ENCODE data around the gene EOMES.

DNA sequence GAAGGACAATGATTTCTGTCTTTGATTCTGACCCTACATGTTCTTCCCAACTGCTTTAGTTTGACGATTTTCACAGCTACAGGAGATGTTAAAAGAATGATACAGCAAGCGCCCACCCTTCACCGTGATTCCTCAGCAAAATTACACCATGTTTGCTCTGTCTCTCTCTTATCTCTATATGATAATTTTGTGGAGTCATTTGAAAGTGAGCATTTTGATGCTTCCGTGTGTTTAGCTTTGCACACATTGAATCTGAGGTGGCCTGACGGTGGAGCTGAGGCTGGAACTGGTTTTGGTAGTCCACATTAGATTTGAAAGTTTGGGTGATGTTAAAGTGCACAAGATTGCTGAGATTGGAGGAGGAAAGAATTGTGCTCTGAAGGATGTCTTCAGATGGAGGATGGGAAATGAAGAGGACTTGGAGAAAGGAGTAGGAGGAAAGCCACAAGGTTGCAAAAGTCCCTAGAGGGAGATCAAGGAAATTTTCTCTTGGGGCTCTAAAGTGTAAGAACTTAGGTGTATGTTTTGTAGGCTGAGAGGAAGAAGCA lies 12.7 kb downstream of the UBE2E1 start:
- RRBS, result no CpG with 5 or more reads among the region's 5 CpGs
CAGE:
- cytosol, long polyA plus RNA, result no peak
- long polyA plus RNA, result no peak
- nucleus, long polyA plus RNA, result no peak

DNA sequence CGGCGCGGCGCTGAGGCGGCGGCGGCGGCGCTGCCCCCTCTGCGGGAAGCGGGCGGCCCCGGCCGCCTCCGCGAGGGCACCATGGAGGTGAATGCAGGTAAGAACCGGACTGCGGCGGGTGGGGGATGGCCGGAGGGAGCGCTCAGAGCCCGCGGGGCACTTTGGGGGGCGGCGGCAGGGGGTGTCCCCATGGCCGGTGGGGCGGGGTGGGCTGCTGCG lies 321 bp downstream of the NR1D2 start:
- RRBS, result 1% methylated on average over 22 of the region's 28 CpGs
CAGE:
- cytosol, long polyA plus RNA, result no peak
- long polyA plus RNA, result no peak
- nucleus, long polyA plus RNA, result no peak

GRCh38 chr3:23975063-23975316 lies 29.9 kb downstream of the NR1D2 start:
- RRBS, result no CpG with 5 or more reads among the region's 3 CpGs
CAGE:
- cytosol, long polyA plus RNA, result no peak
- long polyA plus RNA, result no peak
- nucleus, long polyA plus RNA, result no peak

DNA sequence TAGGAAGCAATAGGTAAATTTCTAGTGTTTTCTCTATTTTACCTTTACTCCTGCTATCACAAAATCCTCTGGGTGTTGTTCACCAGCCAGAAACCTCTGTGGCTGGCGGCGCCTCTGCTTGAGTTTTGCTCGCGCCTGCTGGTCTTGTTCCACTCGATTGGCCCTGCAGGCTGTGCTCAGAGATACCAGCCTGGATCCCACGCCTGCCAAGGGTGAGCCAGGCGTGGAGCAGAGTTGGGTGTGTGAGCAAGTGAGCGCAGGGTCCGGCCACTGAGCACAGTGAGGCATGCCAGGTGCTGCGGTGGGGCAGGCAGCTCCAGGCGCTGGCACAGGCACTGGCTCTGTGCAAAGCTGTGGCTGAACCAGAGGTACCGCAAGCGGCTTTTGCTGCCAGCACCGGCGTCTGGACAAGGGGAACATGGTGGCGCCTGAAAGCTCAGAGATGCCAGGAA lies 73.6 kb downstream of the NR1D2 start:
- RRBS, result 80% methylated on average over 3 of the region's 16 CpGs
CAGE:
- cytosol, long polyA plus RNA, result no peak
- long polyA plus RNA, result no peak
- nucleus, long polyA plus RNA, result no peak

DNA sequence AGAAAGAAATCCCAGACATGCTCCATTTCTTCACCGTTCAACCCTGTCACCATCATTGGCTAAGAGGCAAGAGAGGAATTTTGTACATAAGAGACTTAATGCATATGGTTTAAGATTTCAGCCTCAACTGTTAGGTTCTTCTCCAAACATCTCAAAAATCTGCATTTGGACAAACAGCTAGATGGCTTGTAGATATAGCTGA lies 208.4 kb downstream of the THRB start:
- RRBS, result no CpG with 5 or more reads among the region's 1 CpG
CAGE:
- cytosol, long polyA plus RNA, result no peak
- long polyA plus RNA, result no peak
- nucleus, long polyA plus RNA, result no peak

- RRBS, result 2% methylated on average over 10 of the region's 25 CpGs
CAGE:
- cytosol, long polyA plus RNA, result no peak
- long polyA plus RNA, result no peak
- nucleus, long polyA plus RNA, result no peak
Observed at GRCh38 chr3:24494193-24494559, 474 bp downstream of the THRB start.

DNA sequence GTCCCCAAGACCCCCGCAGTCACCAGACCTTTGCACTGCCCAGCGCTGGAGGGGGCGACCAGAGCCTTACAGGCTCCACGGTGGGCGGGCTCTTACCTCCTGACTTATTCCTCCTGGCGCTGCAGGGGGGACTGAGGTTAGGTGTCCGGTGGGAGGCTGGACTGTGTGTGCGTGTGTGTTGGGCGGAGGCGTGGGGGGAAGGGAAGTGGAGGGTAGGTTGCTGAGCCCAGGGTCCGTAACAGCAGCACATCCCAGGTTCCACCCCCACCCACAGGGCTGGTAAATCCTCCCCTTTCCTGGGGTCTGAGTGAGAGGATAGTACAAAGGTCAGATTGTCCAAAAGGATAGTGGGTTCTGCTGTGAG lies 27.6 kb upstream of the THRB start:
- RRBS, result no CpG with 5 or more reads among the region's 11 CpGs
CAGE:
- cytosol, long polyA plus RNA, result no peak
- long polyA plus RNA, result no peak
- nucleus, long polyA plus RNA, result no peak

- RRBS, result no CpG with 5 or more reads among the region's 12 CpGs
CAGE:
- cytosol, long polyA plus RNA, result no peak
- long polyA plus RNA, result no peak
- nucleus, long polyA plus RNA, result no peak
Observed at GRCh38 chr3:25429297-25430263, 1.5 kb downstream of the RARB start.

DNA sequence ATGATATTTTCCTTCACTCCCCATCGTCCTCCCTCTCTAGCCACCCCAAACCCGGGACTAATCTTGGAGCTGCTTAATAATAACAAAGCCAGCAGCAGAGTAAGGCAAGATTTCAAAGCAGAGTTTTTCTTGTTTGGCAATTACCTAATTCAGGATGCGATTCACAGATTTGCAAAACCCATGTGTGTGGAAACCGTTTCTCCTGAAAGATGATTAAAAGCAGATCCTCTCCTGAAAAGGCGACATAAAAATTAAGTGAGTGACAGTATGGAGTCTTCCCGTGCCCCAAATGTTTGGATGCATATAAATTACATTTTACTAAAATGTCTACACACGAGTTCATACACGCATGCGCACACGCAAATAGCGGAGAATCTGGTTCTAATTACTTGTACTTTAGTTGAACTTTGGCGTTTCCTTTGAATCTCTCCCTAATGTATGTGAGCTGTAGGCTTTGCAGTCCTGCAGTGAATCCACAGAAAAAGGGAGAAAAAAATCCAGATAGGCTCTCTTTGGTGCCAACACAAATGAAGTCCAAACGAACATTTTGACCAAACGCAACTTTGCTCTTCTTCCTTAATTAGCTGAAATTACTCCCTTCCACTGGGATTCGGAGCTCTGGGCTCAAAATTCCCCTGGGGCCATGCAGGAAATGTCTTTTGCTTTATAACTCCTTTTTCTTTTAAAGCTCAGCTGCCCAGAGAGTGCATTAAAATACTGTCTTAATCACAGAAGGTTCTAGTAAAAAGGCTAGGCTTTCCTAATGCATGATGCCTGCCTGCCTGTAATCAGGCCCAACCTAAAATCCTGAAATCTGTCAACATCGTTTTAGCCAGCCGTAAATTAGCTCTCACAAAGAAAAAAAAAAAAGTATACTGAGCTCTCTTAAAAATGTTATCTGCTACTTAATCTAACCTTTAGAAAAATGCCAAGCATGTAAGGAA lies 26.0 kb downstream of the RARB start:
- RRBS, result no CpG with 5 or more reads among the region's 17 CpGs
CAGE:
- cytosol, long polyA plus RNA, result no peak
- long polyA plus RNA, result no peak
- nucleus, long polyA plus RNA, result no peak

- RRBS, result no CpG with 5 or more reads among the region's 2 CpGs
CAGE:
- cytosol, long polyA plus RNA, result no peak
- long polyA plus RNA, result no peak
- nucleus, long polyA plus RNA, result no peak
Observed at GRCh38 chr3:25458131-25458482, 30.0 kb downstream of the RARB start.

- RRBS, result 2% methylated on average over 23 of the region's 51 CpGs
CAGE:
- cytosol, long polyA plus RNA, result no peak
- long polyA plus RNA, result no peak
- nucleus, long polyA plus RNA, result start-site peak on the plus strand at chr3:25783610-25783683, 24 reads
Observed at GRCh38 chr3:25783532-25784641, 644 bp upstream of the NGLY1 start.

DNA sequence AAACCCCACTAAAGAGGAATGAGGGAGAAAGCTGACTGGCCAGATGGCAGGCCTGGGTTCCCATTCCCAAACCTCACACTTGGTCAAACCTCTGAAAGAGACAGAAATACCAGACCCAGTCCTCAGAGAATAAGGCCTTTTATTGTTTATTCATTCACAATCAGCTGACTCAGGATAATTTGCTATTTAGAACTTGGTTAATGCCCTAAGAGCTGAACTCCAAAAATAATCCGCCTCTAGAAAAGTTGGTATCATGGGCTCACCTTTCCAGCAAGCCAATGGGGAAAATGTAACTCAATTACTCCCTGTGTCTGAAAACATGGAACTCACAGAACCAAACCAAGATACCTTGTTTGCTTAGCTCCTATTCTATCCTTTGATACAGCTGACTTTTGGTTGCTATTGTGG lies 145.7 kb downstream of the LRRC3B start:
- RRBS, result no CpG with 5 or more reads among the region's 1 CpG
CAGE:
- cytosol, long polyA plus RNA, result no peak
- long polyA plus RNA, result no peak
- nucleus, long polyA plus RNA, result no peak

GRCh38 chr3:27138153-27138403 lies 231.1 kb downstream of the NEK10 start:
- RRBS, result no CpG with 5 or more reads among the region's 2 CpGs
CAGE:
- cytosol, long polyA plus RNA, result no peak
- long polyA plus RNA, result no peak
- nucleus, long polyA plus RNA, result no peak

DNA sequence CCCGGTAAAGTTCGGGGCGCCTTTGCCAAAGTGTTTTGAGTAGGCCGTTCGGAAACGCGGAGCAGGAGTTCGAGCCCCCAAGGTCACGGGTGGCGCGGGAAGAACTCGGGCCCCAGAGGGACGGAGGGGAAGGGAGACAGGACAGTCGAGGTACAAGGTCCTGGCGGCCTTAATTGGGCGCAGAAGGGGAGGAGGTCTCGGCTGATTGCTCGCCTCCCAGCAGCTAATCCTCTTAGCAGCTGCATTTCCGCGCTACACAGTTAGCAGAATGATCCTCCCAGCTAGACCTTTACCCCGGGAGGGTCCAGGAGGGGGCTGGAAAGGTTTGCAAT lies 7.4 kb downstream of the EOMES start:
- RRBS, result no CpG with 5 or more reads among the region's 21 CpGs
CAGE:
- cytosol, long polyA plus RNA, result no peak
- long polyA plus RNA, result no peak
- nucleus, long polyA plus RNA, result no peak

DNA sequence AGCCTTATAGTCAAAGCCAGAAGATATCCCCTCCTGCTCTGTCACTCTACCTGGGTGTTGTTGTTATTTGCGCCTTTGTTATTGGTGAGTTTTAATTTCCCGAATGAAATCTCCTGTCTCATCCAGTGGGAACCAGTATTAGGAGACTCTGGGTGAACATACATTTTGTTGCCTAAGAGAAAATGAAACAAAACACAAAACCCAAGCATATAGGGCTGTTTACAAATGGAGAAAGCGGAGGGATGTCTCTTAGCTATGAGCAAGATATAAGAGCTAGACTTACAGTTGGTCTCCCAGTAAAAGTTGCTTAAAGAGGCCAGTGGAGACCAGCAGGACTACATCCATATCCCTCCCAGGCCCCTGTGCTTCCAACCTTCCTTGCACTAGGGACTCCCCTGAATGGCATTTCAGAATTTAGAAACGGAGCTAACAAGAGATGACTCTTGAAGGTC lies 2.8 kb downstream of the EOMES start:
- RRBS, result no CpG with 5 or more reads among the region's 4 CpGs
CAGE:
- cytosol, long polyA plus RNA, result no peak
- long polyA plus RNA, result no peak
- nucleus, long polyA plus RNA, result no peak

GRCh38 chr3:27720621-27721376 lies 1.3 kb downstream of the EOMES start:
- RRBS, result 2% methylated on average over 6 of the region's 38 CpGs
CAGE:
- cytosol, long polyA plus RNA, result no peak
- long polyA plus RNA, result no peak
- nucleus, long polyA plus RNA, result no peak

DNA sequence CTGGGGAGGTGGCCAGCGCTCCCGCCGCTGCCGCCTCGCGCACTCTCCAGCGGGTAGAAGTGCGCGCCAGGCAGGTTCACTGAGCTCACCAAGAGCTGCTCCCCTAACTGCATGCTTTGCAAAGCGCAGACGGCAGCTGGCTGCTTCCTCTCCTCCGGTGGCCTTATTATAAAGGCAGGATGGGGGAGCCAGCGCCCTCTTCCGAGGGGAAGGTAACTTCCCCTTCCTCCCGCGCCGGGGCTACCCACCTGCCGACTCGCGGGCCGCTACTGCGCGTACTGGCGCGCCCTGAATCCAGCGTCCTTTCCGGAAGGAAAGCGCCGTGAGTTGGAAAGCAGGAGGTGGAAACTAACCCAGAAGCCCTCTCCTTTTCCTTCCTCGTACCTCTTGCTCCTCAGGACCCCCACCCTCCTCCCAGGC lies at the start of gene EOMES:
Gene EOMES (minus strand): TSS at position 142 of the 420 bp plus-strand sequence.
- RRBS, result 2% methylated on average over 14 of the region's 30 CpGs
CAGE:
- cytosol, long polyA plus RNA, result no peak
- long polyA plus RNA, result no peak
- nucleus, long polyA plus RNA, result no peak

GRCh38 chr3:27726346-27726545 lies 4.1 kb upstream of the EOMES start:
- RRBS, result no CpG with 5 or more reads among the region's 5 CpGs
CAGE:
- cytosol, long polyA plus RNA, result no peak
- long polyA plus RNA, result no peak
- nucleus, long polyA plus RNA, result no peak

GRCh38 chr3:28007929-28008766 lies 233.3 kb upstream of the CMC1 start:
- RRBS, result no CpG with 5 or more reads among the region's 8 CpGs
CAGE:
- cytosol, long polyA plus RNA, result no peak
- long polyA plus RNA, result no peak
- nucleus, long polyA plus RNA, result no peak

GRCh38 chr3:28250006-28250262 lies 8.5 kb downstream of the CMC1 start:
- RRBS, result no CpG with 5 or more reads among the region's 3 CpGs
CAGE:
- cytosol, long polyA plus RNA, result no peak
- long polyA plus RNA, result no peak
- nucleus, long polyA plus RNA, result no peak

Measured in H1 (cell line).